Esophagus squamous epithelium (tissue), 4 donors: ENCODE results near the genes SRSF12 and EPHA7.

GRCh38 chr6:87152167-87152971, 3.0 kb upstream of the ZNF292 start:
- PRO-cap, result bidirectional peak, plus-strand start at chr6:87152378, minus-strand start at chr6:87152287
- RAMPAGE, long total RNA, 4 experiments, result no peak in any of the 4 experiments

- PRO-cap, result no peak
- RAMPAGE, long total RNA, 4 experiments, result no peak in any of the 4 experiments
Observed at GRCh38 chr6:87193207-87194489, 38.3 kb downstream of the ZNF292 start.

DNA sequence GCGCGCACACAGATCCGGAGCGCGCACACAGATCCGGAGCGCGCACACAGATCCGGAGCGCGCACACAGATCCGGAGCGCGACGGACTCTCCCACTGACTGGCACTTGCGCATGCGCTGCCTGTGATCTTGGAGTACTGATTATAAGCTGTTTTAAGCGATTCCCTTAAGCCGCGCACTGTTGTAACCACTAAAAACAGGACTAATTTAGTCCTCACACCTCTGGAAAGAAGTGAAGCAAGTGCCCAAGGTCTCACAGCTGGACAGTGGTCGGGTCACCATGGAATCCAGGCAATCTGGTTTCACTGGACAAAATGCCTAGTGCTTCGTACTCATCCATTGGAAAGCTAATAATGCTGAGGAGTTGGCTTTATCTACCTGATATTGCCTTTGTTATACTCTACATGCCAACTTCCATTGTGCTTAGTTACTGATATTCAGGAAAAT, 781 bp downstream of the CFAP206 start:
- PRO-cap, result bidirectional peak, plus-strand start at position 97 of the sequence, minus-strand start outside the sequence
- RAMPAGE, long total RNA, 4 experiments, result no peak in any of the 4 experiments

DNA sequence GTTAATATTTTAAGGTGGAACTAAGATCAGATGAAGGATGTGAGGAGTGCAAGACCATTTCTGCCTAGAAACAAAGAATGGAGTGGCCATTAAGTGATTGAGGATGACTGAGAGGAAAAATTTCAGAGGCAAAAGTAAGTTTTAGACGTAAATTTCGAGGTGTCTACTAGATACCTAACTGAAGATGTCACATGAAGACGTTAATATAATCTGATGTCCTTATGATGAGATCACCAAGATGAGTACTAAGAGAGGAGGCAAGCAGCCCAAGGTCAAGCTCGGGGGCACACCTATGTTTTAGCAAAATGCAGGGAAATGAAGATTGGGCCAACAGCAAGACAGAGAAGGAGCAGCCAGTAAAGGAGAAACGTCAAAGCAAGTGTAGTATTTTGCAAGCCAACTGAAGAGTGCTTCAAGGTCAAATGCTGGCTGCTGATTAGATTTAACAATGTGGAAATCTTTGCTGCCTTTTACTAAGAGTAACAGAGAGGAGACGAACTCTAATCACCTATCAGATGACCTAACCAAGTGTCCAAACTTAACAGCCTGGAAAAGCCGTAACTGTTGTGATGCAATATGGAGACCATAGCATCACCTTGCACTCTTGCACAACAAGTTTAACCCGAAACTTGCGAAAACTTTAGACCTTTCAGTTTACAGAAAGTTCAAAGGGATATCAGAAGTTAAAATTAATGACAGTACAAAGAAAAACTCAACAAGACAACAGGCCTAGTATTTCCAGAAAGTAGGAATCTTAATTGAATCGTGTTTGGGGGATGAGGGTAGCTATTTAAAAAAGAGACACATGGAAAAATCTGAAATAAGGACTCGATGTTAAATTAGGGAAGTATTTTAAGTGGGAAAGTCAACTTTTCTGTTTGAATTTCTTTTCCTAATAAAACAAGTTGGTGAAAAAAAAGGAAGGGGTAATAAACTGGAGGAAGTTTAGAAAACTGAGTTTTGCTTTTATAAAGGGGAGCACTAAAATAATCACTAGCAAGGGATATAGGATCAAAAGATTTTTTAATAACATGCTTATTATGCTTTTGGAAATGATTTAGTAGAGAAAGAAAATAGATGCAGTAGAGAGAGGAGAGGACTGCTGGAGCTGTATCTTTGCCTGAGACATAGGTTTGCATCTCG, 30.4 kb downstream of the AKIRIN2 start:
- PRO-cap, result no peak
- RAMPAGE, long total RNA, 4 experiments, result no peak in any of the 4 experiments

DNA sequence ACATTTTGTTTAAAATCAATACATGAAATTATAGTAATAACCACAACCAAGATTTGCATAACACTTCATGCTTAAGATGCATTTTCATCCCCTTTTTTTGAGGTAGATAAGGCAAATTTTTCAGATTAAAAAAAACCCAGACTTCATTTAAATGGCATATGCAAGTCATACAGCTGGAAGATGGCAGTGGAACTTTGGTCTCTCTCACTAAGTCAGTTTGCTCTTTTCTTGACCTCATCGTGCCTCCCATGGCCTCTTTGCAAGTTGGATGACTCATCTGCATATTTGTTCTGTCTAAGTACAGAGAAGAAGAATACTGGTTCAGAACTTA, 12.0 kb upstream of the CNR1 start:
- PRO-cap, result bidirectional peak, plus-strand start at position 176 of the sequence, minus-strand start outside the sequence
- RAMPAGE, long total RNA, 4 experiments, result no peak in any of the 4 experiments

DNA sequence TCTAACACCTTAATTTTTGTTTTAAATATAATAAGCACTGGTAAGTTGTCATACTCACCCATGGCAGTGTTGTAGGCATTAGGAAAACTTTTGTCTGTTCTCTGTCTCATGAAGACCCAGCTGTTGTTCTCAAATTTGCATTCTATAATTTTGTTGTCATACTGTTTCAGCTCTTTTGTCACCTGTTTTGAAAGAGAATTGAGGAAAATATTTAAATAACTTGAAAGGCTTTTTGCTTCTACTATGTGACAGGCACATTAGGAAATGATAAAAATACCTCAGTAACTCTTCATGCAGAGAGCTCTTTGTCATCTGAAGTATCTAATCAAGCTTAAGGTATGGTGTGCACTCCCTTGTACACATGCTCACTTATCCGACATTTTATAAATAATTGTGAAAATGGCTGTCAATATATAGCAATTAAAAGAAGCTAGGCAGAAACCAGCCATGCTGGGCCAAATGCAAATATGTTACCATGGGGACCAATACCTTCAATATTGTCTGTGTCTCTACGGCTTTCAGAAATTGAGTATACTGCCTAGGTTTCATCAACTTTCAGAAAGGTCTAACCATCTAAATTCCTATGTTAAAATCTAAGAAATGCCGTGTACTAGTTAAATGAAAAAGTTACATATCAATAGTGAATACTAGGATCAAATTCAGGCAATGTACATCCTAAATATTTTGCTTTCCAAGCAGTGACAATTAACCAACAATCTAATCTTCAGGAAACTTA, 349.0 kb downstream of the RNGTT start:
- PRO-cap, result no peak
- RAMPAGE, long total RNA, 4 experiments, result no peak in any of the 4 experiments

GRCh38 chr6:88712901-88713696, 250.3 kb downstream of the RNGTT start:
- PRO-cap, result no peak
- RAMPAGE, long total RNA, 4 experiments, result no peak in any of the 4 experiments

GRCh38 chr6:89117243-89118225, at the start of gene SRSF12:
TSS of gene SRSF12 (minus strand) at chr6:89118071.
- PRO-cap, result no peak
- RAMPAGE, long total RNA, 4 experiments, result start-site peak on the minus strand in 1 of 4 experiments, at chr6:89118039-89118053 at its widest, 9 reads per replicate

DNA sequence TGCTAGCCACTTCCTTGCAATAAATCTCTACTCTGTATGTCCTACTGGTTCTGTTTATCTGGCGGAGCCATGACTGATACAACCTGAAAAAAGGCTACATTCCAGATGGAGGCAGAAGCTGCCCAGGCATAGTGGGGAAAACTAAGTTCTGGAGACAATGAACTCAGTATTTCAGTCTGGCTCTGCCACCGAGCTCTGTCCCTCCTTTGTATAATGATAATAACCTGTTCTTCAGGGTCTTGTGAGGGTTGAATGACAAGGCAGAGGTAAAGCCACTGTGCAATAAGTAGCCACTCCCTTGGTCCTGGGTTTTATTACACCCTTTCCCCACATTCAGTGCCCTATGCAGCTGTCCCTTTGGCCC, 30.6 kb downstream of the GABRR1 start:
- PRO-cap, result no peak
- RAMPAGE, long total RNA, 4 experiments, result no peak in any of the 4 experiments

- PRO-cap, result no peak
- RAMPAGE, long total RNA, 4 experiments, result no peak in any of the 4 experiments
Observed at GRCh38 chr6:89354045-89354533, 1.6 kb upstream of the UBE2J1 start.

GRCh38 chr6:89667680-89668527, 29.4 kb upstream of the LYRM2 start:
- PRO-cap, result no peak
- RAMPAGE, long total RNA, 4 experiments, result no peak in any of the 4 experiments

- PRO-cap, result no peak
- RAMPAGE, long total RNA, 4 experiments, result no peak in any of the 4 experiments
Observed at GRCh38 chr6:89687313-89687910, 48.9 kb upstream of the LYRM2 start.

- PRO-cap, result bidirectional peak, plus-strand start at chr6:89829880, minus-strand start at chr6:89829597
- RAMPAGE, long total RNA, 4 experiments, result start-site peak on the plus strand in 4 of 4 experiments, at chr6:89829868-89829949 at its widest, 32 to 81 reads per replicate; start-site peak on the minus strand in 3 of 4 experiments, at chr6:89829597-89829627 at its widest, 13 to 40 reads per replicate
Observed at GRCh38 chr6:89829247-89830479, 10.1 kb upstream of the MDN1 start.

- PRO-cap, result no peak
- RAMPAGE, long total RNA, 4 experiments, result no peak in any of the 4 experiments
Observed at GRCh38 chr6:89950981-89951961, 57.0 kb downstream of the GJA10 start.

DNA sequence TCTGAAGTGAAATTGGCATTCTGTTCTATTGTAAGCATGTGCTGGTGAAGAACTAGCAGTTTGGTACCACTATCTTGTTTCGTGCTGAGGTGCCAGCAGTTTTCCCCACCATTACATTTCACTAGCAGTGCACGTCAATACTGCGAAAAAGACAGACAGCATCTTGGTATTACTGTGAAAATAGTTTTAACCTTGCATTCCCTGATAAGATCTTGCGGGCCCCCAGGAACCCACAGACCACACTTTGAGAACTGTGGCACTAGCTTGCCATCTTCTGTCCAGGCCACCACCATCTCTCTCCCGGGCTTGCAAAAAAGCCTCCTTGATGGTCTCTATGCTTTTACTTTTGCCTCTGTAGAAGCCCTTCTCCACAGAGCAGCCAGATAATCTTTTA, 185.7 kb downstream of the BACH2 start:
- PRO-cap, result no peak
- RAMPAGE, long total RNA, 4 experiments, result no peak in any of the 4 experiments

DNA sequence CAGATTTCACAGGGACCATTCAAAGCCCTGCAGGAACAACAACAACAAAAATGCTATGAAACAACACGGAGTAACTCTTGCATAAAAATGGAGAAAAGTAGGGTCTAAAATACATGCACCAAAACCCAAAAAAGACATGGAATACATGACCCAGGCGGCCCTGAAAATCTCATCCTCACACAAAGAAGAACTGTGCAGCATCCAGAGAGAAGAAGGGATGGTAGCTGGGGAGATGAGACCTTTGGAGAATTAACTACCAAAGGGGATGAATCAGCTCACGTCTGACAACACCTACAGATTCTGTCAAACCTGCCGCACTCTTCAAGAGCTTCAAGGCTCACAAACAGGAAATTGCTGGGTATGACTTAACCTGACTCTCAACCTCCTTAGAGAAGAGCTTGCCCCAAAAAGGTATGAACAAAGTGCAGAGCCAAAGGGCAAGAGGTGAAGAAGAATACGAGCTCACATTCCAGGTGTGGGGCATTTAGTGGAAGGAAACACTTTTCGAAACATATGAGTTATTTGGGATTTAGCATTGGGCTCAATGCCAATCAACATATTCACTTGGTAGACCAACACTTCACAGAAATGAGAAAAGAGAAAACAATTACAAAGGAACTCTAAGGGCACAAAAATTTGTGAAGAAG, 139.8 kb downstream of the BACH2 start:
- PRO-cap, result no peak
- RAMPAGE, long total RNA, 4 experiments, result no peak in any of the 4 experiments

- PRO-cap, result no peak
- RAMPAGE, long total RNA, 4 experiments, result no peak in any of the 4 experiments
Observed at GRCh38 chr6:90280954-90281400, 15.7 kb downstream of the BACH2 start.

DNA sequence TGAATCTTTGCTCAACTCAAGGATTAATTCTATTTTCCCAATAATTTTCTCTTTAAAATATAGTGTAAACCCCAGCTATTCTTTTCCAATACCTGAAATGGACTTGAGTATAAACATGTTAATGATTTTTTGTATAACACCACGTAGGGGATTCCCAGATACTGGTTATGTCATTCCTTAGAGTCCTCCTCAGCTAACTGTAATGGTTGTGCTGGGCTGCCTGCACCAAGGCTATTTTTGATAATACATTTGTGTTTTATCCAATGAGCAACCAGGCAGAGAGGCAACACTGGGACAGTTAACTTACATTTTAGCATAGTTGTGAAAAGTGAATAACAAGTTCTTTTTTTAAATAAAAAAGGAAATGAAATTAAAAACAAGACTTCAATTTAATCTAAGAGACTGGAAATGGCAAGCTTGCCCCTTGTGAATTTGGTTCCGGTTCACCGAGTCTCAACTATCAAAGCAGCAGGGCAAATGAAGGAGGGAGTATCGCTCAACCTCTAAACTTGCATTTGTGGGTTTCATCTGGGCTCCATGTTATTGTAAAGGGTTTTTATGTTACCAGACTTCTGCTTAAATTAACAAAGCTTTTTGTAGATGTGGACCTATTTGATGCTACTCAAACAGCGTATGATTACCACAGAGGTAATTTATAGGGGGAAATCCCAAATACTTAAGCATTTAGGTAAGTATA, 18.8 kb upstream of the BACH2 start:
- PRO-cap, result no peak
- RAMPAGE, long total RNA, 4 experiments, result no peak in any of the 4 experiments

DNA sequence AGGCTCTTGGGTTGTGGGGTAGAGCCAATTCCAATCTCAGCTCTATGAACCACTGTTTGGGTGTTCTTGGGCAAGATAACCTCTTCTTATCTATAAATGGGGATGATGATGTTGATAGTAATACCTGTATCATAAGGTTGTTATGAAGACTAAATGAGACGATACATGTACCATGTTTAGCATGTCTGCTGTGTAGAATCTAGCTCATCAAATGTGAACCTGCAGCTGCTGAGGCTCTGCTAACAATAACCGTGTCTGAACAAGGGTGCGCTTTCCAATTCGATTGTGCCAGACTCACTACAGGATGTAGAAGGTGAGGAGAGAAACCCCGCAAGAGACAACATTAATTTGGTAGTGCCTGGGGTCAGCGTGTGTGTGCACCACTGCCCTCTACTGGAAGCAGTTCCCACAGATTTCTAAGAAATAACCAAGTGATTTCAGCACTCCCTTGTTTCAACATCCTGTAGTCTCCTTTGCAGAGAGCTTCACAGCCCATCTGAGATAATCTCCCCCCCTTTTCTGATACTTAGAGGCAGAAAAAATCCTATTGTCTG, 96.5 kb upstream of the BACH2 start:
- PRO-cap, result no peak
- RAMPAGE, long total RNA, 4 experiments, result no peak in any of the 4 experiments

DNA sequence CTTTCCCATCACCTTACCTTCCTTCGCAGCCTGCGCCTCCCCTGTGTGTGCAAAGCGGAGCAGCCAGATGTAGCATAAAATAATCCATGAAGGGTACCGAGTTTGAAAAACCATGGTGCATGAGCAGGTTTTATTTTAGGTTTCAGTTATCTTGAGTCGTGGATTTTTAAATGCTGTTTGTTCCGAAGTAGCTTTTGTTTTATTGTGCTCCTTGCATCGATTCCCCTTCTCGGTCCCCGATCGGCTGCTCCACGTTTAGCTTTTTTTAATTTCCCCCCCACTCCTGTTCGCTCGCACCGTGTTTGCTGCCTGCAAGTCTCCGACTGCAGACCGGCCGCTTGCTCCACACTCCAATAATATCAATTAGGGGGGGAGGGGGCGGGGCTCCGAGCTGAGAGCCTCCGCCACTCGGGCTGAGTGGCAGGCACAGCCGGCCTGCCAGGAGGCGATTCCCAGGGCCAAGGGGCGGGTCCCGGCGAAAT, at the start of gene EPHA7:
TSS of gene EPHA7 (minus strand) at position 332 of the 482 bp plus-strand sequence.
- PRO-cap, result bidirectional peak, plus-strand start outside the sequence, minus-strand start at position 332 of the sequence
- RAMPAGE, long total RNA, 4 experiments, result start-site peak on the minus strand in 2 of 4 experiments, centred at positions 330 to 334 of the sequence, 11 to 16 reads per replicate